Cardiac atrium fibroblast (primary cell): ENCODE measurements around a stretch of chr5.

- RAMPAGE, long total RNA, result no peak
Measured at GRCh38 chr5:142246050-142246874, 78.6 kb downstream of the SPRY4 start.

DNA sequence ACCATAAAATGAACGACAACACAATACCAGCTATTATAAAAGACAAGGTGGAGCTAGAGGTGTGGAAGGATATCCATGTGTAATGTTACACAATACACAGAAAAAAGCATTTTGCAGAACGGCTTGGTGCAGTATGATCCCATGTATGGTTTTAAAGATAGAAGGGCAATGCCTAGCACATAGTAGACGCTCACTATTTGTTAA is 23.2 kb downstream of the SPRY4 start:
- RAMPAGE, long total RNA, result no peak

DNA sequence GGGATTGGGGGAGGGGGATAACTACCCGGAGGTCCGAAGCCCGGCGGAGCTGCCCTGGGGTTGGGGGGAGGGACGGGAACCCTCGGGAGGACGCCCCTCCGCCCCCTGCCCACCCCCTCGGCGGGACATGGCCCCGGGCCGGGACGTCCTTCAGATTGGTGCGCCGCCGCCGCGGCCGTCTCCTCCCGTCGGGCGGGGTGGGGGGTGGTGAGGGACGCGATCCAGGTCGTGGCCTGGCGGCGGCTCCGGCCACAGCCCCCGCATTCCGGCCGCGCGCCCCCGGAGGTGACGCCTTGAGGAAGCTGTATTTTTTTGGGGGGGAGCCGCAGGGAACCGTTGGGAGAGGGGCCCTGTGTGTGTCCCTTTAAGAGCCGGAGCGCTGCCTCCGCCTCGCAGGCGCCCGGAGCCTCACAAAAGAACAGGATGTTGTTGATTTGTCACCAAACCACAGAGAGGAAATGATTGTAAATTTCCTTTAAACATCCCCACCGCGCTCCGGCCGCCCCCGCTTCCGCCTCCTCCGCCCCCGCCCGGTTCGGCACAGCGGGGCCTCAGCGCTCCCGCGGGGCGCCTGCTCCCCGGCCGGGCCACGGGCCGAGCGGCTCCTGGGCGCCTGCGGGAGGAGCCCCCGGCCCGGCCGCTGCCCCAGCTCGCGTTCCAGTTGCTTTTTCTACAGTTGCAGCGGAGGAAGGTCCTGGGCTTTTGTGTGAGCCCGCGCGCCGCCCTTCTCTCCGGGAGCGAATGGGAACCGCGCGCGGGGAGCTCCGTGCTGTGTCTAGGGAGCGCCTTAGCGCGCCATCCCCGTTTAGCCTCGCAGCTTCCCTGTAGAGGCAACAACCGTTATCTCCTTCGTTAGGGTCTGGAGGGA is 32.1 kb upstream of the SPRY4 start:
- RAMPAGE, long total RNA, result no peak

DNA sequence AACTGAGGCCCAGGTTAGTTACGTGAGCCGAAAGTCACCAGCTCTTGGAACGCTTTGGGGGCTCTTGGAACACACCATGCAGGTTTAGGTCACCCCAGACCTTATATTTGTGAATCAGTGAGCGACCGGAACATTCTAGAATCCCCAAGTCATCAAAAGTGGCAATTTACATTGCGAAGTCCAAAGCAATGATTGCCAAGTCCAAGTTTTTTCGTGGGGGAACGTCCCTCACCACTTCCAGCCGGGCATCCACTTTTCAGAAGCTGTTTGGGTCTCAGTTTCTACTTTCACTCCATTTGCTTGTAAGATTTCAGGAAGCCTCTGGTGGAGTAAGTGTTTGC is 32.7 kb upstream of the SPRY4 start:
- RAMPAGE, long total RNA, result no peak

DNA sequence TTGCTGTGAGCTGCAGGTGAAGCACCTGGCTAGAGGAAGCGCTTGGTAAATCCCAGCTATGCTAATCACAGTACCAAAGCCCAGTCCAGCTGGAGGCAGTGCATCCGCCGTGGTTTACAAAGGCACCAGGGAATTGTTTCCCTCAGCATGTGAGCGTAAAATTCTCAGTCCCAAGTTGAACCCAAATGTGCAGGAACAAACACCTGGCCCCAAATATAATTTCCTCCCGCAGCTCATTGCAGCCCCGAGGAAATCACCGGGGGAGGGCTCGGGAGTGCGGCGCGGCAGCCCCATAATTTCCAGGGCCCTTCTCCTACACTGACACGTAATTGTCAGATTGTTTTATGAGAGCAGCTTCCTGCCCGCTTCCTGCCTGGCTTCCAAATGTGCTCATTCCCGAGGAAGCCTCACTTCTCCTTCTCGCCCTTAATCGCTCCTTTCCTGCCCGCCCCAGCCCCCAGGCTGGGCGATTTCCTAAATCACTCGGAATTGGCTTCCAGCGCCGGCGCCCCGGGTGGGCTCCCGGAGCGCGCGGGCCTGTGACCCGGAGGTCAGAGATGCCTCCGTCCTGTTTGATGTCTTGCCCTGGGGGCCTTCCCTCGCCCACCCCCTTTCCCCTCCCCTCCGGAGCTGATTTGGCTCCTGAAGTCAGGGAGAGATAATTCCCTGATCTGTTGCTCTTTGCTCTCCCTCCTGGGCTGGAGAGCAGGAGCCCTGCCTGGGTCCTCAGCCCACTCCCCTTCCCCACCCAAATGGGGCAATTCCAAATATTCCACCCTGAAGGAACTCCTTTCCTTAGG is 134.3 kb downstream of the FGF1 start:
- RAMPAGE, long total RNA, result no peak

- RAMPAGE, long total RNA, result no peak
Measured at GRCh38 chr5:142697143-142698342, 11.7 kb upstream of the FGF1 start.

- RAMPAGE, long total RNA, result no peak
Measured at GRCh38 chr5:142769481-142770032, 620 bp upstream of the ARHGAP26 start.

GRCh38 chr5:142837158-142837760 is 67.1 kb downstream of the ARHGAP26 start:
- RAMPAGE, long total RNA, result no peak

- RAMPAGE, long total RNA, result no peak
Measured at GRCh38 chr5:142845053-142846033, 75.2 kb downstream of the ARHGAP26 start.

- RAMPAGE, long total RNA, result no peak
Measured at GRCh38 chr5:142901100-142901477, 130.9 kb downstream of the ARHGAP26 start.

DNA sequence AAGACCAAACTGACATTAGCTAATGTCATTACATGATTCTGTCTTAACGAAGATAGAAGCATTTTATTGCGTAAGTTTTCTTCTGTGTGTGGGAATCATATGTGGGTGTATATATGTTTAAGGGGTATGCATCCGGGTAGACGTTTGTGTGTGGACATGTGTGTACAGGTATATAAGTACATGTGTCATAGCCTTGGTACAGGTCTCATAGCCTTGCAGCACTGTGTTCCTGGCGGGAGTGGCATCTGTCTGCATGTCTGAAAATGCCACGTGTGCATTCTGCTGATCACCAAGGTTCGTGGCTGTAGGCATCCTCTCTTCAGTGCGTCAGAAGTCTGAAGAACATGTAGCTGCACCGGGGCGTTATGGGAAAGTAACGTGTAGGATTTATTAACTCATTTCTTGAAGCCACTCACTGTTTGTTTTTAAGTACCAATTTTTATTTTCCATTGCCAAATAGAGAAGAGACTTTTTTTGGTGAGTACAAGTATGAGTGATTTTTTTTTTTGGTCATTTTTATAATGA is 298.0 kb downstream of the NR3C1 start:
- RAMPAGE, long total RNA, result no peak

- RAMPAGE, long total RNA, result no peak
Measured at GRCh38 chr5:143352678-143353567, 50.6 kb downstream of the NR3C1 start.

GRCh38 chr5:143379380-143380114 is 23.9 kb downstream of the NR3C1 start:
- RAMPAGE, long total RNA, result no peak

DNA sequence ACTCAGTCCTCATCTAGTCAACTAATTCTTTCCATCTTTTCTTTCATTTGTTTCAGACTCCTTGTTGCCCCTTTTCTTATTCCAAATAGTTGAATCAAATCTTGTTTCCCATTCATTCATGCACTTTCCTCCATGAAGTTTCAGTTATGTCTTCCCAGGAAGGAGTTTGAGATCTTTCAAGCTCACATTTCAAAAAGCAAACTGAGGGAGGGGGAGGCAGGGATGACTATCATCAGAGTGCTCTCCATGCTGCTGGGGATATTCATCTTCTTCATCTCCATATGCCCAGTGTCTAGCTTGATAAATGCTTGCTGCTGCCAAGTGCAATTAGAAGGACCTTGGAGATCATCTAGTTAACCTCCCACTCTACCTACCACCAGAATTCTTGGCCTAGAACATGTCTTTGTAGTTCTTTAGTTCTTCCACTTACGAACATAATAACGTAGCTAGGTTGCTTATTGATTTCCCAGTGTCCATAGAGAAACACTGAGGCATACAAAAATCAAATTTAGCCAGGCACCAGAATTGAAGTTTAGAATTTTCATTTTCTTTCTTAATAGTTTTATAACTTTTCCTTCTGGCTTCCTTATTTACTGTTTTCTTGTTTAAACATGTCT is 14.4 kb downstream of the NR3C1 start:
- RAMPAGE, long total RNA, result no peak

GRCh38 chr5:143392600-143393501 is 10.6 kb downstream of the NR3C1 start:
- RAMPAGE, long total RNA, result no peak

GRCh38 chr5:143563022-143563388 is 159.5 kb upstream of the NR3C1 start:
- RAMPAGE, long total RNA, result no peak

DNA sequence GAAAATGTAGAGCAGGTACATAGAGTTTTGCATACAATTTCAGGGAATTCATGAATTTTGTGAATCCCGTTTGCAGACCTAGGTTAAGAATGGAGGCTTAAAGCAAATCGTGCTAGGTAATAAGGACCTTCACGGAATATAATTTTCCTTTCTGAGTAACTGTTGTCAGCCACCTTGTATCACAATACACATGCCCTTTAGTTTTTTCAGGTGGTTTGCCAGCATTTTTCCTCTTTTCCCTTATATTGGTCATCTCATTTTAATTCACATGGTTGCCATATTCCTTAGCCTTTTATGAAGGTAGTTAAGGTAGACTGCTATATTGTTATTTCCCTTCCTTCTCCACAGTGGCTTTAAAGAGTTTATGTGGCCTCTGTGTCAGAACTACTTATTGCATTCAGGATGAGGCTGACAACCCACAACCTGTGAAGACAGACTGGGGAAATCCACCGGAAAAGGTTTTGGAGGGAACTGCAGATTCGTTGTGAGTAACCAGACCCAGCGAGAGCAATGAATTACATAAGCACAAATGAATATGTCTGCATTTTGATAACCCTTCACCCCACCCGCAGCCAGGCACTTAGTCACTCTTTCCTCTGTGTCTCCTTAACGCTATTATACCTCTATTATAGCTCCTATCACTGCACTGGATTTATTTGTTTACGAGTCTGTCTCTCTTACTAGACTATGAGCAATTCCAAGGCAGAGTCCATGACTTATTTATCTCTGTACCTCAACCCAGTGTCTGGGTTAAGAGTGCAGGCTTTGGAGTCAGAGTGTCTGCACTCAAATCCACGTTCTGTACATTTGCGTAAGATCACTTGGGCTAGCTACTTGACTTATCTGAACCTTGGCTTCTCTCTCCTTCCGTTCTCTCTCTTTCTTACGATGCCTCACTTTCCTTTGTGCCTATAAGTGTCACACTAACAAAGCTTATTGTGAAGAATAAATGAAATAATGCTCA is 19.1 kb downstream of the KCTD16 start:
- RAMPAGE, long total RNA, result no peak

DNA sequence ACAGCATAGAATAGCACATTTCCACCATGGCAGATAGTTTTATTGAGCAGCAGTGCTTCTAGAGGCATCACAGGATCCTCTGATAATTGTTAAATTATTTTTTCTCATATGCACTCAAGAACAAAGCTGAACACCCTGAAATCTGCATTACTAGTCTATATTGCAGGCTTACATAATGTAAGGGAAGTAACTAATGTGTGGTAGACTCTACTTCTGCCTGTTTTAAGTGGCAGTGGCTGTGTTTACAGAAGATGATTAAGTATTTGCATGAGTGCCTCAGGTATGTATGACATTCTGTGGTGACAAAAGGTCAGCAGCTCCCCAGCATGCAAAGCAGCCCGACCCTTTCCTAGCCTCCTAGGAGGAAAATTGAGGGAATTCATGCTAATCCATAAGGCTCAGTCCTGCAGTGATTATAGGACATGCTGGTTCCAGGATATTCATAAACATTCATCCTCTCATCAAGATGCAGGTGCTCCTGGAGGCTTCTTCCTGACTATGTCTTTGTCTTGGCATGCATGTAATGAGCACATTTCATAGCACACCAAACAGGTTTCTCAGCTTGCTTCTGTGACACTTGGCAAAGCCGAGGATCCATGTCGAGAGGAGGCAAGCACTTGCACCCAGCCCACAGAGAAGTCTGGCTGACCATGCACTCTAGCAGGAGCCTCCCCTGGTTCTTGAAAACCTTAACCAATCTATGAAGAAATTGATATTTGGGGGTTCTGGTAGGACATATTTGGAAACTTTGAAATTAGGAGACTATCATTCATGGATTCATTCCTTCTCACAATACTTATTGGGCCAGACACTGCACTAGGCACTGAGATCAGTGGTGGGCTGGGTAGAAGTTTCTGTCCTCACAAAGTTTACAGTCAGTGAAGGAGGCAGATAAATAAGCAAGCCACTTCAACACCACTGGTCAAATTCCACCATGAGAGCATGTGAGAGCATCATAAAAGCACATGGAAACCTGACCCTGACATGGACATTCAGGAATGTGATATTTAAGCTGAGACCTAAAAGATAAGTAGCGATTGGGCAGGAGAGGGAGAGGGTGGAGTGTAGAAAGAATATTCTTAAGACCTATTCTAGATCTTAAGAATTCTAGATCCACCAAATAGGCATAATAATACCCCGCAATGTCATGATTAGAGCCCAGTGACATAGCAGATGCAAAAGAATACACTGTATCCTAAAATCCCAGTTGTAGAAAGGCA is 45.9 kb downstream of the SH3RF2 start:
- RAMPAGE, long total RNA, result no peak

DNA sequence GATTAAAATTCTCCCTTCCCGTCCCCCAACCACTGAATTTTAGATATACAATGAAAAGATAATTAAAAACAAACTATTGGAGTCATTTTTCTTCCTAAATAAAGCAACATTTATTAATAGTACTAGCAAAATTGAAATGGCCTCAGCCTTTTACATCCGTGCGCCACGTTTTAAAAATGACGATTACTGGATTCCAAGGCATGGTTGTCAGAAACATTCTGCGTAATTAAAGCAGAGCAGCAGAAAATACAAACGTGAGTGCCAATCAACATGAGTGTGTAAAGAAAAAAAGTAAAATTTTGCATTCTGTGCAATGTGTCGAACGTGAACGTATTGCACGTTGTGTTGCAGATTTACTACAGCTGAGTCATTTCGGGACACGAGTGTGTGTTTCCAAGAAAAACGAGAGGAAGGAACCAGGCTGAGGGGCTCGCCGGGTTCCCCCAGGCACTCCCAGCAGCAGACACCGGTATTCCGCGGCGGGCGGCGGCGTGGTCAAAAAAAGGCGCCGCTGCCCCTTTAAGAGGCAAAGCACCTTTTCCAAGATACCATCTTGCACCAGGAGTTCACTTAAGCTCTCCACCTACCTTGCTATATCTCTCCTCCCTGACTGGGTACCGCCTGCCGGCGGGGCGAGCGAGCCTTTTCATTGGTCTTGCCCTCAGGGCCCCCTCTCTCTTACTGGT is 418 bp upstream of the RBM27 start:
- RAMPAGE, long total RNA, result no peak

DNA sequence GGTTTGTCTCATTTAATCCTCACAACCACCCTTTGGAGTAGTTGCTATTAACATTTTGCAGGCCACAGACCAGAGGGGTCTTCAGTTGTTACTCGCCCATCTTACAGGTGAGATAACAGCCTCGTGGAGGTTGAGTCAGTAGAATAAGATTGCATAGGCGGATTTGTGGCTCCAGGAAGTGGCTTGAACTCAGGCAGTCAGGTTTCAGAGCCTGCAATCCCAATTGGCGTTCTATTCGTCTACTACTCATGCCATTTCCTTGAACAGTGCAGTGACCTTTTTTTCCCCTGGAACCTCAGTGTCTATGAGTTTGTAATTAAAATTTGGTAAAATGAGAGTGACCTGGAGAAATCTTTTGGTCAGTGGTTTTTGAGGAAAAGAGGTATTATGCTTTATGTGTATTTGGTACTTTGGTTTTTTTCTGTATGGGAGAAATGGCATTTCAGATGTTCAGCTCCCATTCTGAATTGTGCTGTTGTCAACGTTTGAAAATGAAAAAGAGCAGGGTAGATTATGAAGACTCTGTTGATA is 984 bp downstream of the TCERG1 start:
- RAMPAGE, long total RNA, result no peak